Endothelial cell (in vitro differentiated cells): Measurements from ENCODE around the genes ADH1C and ADH7.

DNA sequence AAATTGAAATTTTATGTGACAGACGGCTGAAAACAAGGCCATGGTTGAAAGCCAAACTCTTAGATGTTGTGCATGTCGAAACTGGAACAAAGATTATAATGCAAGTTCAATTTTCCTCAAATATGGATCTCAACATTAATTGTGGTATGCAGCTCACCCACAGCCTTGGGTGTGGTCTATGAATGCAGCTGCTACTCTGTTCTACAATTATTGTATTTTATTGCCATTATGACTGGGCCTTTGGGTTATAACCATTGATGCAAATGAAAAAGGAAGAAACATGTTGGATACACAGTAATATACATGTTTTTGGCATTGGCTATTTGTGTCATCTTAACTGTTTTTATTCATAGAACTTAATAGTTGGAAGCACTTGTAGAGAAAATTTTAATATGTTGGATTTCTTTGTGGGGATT lies 107.8 kb downstream of the PDLIM5 start:
- PRO-cap = no peak

DNA sequence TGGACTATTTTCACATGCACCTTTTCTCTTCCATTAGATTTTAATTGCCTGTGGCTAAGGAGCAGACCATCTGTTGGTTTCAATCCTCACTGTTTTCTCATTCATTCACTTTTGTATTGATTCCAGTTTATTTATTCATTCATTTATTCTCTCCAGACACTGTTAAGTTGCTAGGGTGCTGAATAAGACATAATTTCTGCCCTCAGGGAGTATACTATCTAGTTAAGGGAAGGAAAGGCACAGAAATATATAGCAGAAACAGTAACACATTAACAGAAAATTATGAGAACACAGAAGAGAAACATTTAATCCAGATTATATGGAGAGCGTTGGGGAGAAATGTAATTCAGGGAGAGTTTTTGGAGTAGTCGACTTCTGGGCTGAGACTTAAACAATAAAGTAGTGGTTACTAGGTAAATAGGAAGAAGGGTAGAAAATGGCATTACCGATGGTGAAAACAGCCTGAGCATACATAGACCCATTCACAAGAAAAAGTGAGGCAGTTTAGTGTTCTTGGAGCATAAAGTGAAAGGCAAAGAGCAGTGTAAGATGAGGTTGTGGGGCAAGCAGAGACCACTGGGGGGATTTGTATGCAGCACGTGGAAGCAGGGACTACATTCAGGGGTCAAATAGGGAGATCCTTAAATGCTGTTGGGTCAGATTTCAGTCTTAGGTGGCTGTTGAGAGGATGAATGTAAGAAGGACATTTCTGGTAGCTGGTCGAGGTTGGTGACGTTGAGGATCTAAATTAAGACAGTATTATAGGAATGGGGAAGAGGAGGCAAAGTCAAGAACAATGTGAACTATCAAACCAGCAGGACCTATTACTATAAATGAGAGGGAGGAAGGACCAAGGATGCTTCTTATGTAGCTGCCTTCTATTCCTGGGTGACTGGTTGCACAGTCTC lies 118.8 kb upstream of the BMPR1B start:
- PRO-cap = no peak

- PRO-cap = bidirectional peak, plus-strand start at chr4:94758592, minus-strand start at chr4:94758340; unidirectional peak, minus-strand start at chr4:94758989
Measured at GRCh38 chr4:94758304-94759329, 862 bp downstream of the BMPR1B start.

DNA sequence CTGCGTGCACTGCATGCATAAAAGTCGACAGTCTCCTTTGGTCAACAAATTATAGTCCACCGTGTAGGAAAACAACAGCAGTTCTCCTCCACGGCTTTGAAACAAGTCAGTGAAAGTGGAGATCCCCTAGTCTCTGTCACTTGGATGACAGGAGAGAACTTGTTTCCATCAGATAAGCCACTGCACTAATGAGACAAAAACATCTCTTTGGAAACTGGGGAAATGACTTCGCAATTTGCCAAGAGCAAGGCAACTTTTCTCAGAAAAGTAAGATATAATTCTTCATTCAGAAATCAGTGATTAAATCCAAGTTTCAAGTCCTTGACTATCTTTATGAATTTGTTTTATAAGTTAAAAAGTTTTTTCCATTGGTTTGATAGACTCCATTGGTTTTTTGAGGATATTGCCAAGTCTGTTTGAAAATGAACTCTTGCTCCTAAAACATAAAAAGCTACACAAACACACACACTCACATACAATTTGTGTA lies 9.5 kb downstream of the UNC5C start:
- PRO-cap = no peak

DNA sequence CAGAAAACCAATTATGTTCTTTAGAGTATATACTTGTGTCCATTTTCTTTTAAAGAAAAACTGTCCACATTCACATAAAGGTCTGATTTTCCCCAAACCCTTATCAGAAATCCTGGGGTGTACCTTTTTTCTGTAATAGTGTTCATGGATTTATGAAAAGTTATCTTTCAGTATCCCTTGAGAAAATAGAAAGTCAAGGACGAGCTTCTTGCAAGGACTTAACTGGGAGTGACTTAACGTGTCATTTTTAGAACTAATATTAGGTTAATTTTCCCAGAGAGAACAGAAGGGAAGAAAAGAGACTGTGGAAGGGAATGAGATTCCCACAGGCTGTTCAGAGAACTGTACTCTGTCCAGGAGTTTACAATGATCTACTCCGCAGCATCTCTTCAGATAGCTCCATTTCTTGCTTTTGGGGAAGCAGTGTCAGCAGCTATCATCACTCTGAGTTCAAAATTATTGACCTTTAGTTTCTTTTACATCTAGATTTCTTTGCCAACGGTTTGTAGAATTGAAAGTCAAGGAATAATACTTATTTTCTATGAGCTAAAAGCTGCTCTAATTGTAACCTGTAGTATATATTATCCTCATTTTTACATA lies 5.1 kb downstream of the UNC5C start:
- PRO-cap = no peak

DNA sequence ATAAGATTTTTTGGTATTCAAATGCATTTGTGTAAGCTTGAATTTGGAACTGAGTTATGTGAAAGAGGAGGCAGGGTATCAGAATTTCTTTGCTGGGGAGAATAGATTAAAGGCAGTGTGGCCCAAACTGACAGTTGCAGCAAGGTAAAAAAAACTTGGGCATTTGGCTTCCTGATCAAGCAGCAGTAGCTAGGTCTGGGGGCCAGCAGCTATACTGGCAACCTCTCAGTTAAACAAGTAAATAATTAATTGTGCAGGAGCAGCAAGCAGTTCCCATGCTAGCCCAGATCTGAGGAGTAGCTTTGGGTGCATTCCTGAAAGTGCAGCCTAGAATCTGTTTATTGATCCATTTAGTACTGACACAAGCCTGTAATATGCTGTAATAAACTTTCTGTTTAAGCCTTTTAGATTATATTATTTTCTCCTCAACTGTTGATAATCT lies 276.5 kb downstream of the STPG2 start:
- PRO-cap = no peak

DNA sequence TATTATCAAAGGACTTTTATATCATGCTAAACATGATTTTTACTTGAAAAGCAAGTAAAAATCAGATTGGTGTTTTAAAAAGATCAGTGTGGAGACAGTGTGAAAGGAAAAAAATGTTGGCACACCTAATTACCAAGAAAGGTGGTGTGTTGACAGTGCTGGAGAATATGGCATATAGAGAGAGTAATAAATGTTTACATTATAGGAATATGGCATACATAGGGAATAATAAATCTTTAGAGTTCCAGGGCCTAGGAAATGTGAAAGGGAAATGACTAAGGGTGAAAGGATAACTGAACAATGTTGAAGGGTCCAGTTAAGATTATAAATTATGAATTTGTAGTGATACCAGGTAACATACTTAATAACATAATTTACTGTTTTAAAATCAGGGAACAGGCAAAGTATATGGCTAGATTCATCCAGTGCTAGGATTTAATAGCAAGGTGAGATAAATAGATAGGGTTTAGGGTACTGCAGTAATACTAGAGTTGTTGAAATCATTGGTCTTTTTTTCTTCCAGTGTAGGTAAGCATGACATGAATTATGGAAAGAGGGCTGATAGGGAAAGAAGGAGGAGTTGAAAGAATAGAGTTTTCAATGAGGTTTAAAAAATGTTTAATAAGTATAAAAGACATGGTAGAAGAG lies 54.6 kb downstream of the RAP1GDS1 start:
- PRO-cap = no peak

- PRO-cap = no peak
Measured at GRCh38 chr4:98352227-98352791, 91.1 kb downstream of the RAP1GDS1 start.

DNA sequence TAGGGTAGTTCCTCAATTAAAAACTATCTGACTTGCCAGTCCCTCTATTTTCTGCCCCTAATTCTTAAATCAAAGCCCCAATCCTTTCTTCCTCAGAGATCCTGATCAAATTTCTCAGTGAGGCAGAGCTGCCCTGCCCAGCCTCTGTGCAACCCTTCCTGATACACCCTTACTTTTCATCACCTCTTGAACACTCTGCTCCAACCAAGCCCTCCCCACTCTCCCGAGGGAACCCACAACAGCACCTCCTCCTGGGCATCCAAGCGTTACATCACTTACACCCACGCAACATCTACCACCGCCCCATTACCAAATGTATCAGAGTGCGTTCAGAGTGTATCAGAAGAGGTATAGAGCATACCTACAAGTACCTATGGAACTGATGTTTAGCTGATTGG lies 186.4 kb downstream of the RAP1GDS1 start:
- PRO-cap = no peak

GRCh38 chr4:98468464-98469155 lies 189.8 kb downstream of the TSPAN5 start:
- PRO-cap = no peak

DNA sequence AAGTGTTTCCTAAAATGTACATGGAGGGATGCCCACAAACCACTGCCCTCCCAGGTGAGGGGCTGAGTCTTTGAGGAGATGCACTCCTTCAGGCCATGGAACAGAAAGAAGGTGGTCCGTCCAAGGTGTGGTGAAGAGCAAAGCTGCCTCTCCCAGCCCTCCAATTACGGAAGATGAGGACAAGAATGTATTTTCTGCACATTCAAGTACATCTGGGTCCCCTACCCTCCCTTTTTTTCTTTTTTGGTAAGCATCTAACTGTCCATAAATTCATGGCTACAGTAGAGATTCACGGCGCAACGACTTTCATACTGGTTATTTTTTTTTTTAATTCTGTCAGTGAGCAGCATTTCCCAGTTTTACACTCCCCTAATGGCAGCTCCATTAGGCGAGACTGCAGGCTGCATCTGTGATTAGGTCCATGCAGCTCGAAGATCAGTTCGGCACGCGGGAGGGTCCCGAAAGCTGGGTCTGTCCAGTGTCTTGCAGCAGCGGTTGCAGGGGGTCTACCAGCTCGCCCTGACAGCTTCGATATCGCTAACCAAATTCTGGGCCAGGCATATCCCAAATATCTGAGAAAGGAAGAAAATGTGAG lies 186.3 kb downstream of the TSPAN5 start:
- PRO-cap = no peak

DNA sequence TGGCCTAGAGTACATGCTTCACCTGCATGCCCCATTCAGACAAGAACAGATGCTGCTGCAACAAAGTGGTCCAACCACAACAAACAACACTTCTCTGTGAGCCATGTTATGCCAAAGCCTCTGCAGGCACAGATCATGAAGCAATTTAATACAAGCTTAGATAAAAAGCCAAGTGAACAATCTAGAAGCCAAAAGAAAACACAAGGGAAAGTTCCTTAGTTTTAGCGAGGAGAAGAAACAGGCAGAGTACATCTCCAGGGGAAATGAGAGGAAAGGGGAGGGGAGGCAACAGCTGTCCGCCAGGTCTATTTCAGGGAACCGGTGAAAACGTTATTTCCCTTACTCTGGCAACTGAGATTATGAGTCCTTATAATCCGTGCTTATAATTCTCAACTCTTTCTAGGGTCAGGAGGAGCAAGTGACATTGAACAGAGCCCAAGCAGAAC lies 92.6 kb downstream of the TSPAN5 start:
- PRO-cap = no peak

DNA sequence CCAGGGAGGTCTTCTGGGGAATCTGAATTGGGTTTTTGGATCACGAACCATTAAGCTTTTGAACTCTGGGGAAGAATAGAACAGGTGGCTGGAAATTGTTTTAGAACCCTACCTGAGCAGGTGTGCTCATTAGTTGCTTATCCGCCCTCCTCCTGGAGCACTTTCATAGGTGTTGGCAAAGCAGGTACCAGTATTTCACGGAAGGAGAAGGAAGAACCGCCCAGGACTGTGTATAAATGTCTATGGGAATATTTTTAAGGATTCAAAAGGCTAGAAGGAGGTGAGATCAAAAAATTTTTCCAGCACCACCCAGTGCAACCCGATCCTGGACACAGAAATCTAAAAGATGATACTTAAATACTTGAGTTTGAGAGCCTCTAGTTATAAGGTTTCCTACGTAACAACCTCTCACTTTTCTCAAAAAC lies 1.1 kb upstream of the TSPAN5 start:
- PRO-cap = no peak

GRCh38 chr4:98688771-98689307 lies 30.4 kb upstream of the TSPAN5 start:
- PRO-cap = no peak

DNA sequence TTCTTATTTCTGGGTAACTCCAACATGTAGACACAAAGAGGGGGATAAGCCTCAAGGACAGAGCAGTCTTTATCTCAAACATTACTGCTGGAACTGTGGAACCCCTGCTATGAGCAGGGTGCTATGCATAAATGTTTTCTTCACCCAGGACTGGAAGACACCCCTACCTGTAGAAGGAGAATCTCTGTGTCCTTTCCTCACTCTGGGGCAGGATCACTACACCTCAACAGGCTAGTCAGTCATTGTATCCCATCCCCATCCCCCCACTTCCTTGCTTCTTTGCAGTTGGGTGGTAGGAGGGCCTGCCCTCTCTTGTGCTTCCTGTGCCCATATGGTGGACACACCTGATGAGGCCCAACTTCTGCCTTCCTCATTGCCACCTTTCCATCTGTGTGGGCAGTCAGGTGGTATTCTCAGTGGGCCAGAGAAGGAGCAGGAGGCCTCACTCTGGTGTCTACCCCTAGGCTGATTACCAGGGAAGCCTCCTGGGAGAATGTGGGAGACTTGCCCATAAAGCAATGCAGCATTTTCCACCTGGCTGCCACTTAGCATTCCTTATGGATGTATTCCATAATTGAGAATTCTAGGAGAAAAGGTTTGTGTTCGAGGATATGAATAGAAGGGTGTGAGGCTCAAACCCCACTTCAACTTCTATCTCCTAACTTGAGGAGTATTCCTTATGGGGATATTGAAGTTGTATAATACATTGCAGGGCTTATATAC lies 19.1 kb downstream of the ADH4 start:
- PRO-cap = no peak

DNA sequence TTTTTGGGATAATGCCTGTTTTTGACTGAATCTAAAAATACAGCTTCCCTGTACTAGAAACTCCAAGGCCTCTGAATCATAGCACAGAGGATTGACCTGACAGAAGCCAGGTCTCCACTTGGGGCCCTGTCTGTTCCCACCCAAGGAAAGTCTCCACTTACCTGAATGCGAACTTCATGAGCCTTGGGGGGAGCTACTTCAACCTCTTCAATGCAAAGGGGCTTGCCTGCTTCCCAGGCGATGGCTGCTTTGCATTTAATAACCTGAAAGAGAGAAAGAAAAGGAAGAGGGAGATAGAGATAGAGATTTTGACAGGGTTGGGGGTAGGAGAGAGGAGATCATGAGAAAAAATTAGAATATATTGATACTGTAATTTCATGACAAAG lies 1.6 kb downstream of the ADH4 start:
- PRO-cap = no peak

GRCh38 chr4:99208739-99209057 lies 10.3 kb downstream of the ADH6 start:
- PRO-cap = no peak

GRCh38 chr4:99352622-99353600 lies at the start of gene ADH1C:
Gene ADH1C, minus strand, starts transcription at chr4:99352746.
- PRO-cap = no peak

- PRO-cap = no peak
Measured at GRCh38 chr4:99435137-99435486, at the start of gene ADH7. Gene ADH7, minus strand, starts transcription at chr4:99435342.

GRCh38 chr4:99648263-99648779 lies 9.3 kb downstream of the C4orf54 start:
- PRO-cap = no peak